Neural crest cell (in vitro differentiated cells): ENCODE results near the gene CPA4.

- PRO-cap = no peak
Measured at GRCh38 chr7:130206141-130206516, 923 bp upstream of the TMEM209 start.

DNA sequence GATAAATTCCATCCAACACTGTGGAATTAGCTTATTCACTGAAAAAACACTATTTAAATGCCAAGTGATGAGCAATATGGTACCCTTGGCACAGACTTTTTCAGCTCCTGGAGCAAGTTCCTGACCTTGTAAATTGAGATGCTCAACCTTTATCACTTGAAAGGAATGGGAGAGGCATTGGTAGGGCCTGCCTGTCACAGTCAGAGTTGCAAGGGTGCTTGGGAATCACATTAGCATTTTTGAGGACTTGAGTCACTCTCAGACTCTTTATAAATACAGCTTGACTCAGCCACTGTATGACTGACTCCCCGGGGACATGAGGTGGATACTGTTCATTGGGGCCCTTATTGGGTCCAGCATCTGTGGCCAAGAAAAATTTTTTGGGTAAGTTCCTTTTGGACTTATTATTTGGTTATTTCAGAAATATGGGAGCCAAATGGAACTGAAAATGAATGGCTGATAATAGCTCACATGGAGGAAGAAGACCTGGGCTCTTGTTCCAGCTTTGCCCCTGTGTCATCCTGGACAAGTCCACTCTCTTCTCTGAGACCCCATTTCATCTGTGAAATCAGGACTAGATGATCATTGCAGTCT is at the start of gene CPA4:
Gene CPA4, plus strand, starts transcription at position 297 of the 594 bp plus-strand sequence.
- PRO-cap = no peak

DNA sequence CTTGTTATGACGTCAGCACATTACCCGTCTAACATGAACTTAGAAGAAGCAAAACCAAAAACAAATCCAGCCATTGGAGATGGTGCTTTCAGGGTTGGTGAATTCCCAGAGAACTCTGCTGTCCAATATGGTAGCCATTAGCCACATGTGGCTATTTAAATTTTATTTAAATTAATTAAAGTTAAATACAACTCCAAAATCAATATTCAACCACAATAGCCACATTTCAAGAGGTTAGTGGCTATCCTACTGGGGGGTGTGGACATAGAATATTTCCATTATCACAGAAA is 186 bp upstream of the CPA5 start:
- PRO-cap = no peak

- PRO-cap = bidirectional peak, plus-strand start at chr7:130365844, minus-strand start at chr7:130365658
Measured at GRCh38 chr7:130365460-130366317, 14.6 kb upstream of the CPA1 start.

DNA sequence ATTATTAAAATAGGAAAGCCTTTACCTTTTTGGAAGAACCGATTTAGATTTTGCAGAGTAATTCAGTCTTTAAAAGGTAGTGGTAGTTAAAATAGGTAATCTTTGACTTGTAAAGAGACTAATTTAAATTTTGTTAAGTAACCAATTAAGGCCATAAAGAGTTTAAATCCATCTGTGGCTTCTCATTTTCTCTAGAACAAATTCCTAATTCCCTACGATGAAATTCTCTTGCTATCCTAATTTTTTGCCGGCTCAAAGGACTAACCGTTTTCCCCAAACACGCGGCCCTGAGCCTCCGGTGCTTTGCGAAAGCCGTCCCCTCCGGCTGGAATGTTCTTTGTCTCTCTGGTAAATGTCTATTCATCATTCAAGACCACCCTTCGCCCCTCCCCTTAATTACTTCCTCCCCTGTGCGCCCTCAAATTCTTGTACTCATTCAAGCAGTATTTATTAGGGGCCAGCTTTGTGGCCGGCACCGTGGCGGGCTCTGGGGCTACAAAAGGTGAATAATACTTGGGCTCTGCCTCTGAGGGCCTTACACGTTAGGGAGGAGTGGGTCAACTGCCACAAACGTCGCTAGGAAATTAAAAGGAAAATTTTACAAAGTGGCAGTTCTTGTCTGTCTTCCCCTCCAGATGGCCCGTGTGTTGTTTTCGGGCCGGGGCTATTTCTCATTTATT is 1.7 kb upstream of the MEST start:
- PRO-cap = bidirectional peak, plus-strand start at position 450 of the sequence, minus-strand start at position 332 of the sequence

DNA sequence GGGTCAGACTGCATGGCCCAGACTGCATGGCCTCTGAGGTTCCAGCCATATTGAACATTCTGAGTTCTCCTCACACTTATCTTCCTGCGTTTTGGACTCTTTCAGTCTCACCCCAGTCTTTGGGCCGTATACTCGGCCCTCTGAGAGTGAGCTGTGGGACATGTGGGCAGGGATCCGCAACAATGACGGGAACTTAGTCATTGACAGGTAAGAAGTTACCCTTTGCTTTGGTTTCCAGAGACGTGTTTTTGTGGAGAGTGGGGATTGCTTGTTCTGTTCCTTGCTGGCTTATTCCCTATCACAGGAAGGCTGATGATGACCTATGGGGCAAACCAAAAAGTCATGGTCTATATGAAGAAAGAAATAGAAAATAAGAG is 8.8 kb downstream of the MEST start:
- PRO-cap = no peak

DNA sequence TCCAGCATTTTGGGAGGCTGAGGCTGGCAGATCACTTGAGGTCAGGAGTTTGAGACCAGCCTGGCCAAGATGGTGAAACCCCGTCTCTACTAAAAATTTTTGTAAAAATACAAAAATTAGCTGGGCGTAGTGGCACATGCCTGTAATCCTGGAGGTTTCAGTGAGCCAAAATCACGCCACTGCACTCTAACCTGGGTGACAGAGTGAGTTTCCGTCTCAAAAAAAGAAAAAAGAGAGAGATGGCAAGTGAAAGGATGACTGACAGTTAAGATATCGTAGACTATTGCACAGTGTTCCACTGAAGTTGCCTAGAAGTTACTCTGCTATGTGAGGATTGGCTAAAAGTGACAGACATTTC is 20.6 kb downstream of the MEST start:
- PRO-cap = no peak

DNA sequence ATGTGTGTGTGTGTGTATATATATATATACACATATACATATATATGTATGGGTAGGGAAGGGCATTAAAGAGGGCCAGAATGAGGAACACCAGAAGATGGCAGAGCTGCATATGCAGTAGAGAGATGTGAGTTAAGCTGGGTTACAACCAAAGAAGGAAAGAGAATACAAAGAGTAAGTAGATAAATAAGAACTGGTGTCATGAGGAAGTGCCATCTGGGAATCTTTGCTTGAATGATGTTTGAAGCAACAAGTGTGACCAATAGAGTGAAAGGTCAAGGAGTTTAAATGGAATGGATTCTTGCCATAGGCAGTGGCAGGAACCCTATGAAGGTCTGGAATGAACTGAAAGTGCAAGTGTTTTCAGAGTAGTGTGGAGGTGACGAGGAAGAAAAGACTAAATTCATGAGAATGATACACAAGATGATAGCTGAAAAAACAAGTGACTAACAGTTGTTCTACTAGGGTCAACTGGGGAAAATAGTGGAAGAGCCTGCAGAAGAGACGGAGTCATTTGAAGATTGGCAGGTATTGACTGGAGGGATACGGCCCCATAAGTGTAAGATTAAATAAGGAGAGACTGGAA is 21.6 kb downstream of the MEST start:
- PRO-cap = no peak

GRCh38 chr7:130521424-130522339 is 29.8 kb downstream of the MEST start:
- PRO-cap = no peak

DNA sequence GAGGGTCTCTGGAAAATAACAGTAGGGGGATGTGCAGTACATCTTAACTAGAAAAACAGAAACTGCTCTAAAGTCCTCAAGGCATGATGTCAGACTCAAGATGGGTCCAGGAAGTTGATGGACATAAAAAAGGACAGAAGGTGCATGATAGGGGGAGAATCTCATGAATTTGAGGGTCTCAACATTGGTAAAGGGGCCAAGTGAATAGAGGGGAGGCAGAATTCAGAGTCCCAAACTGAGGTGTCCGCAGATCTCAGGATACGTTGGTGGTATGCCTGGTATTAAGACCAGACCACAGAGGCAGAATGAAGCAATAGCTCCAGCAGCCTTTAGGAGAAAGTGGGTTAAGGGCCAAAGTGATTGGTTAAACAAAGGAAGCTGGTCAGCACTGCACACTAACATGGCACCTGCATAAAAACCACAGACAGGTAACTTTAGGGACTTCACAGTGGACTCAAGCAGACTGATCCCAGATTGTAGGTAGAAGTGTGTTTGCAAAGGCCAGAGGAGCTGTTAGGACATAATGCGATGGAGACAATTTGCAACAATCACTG is 37.5 kb downstream of the MEST start:
- PRO-cap = no peak

DNA sequence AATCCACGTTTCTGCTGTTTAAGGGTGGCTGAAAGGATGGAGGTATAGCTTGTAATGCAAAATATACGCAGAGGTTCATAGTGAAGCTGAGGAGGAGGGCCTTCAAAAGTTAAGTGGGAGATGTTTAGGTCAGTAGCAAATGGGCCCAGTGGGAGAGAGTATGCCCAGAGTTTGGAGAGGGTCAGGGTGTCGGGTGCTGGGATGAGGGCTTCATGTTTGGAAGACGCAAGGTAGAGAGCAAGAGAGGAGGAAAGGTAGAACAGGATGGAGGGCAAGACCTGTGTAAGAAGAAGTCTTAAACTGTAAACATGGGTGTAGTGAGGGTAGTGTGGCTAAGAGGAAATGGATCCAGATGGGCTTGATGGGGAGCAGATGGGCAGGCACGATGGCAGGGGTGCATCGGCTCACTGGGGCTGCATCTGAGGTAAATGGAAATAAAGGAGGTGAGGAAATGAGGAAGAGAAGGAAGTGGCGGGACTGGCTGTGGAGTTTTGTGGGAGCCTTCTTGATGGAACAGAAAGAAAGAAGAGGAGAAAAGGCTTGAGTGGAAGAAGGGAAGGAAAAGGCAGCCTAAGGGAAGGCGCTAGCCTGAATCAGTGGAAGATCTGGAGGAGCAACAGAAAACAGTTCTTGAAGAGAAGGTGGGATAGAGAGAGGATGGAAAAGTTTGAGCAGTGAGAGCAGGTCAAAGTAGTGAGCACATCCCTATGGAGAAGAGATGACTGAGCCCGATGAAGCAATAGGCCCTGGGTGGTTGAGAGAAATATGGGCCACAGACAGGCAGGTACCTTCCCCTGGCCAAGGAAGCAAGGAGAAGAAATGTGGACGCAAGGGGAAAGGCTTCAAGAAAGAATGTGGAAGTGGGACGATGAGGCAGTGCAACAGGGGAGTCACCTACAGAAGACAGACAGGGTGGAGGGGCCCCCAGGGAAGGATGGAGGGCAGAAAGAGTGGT is 38.3 kb downstream of the MEST start:
- PRO-cap = no peak

DNA sequence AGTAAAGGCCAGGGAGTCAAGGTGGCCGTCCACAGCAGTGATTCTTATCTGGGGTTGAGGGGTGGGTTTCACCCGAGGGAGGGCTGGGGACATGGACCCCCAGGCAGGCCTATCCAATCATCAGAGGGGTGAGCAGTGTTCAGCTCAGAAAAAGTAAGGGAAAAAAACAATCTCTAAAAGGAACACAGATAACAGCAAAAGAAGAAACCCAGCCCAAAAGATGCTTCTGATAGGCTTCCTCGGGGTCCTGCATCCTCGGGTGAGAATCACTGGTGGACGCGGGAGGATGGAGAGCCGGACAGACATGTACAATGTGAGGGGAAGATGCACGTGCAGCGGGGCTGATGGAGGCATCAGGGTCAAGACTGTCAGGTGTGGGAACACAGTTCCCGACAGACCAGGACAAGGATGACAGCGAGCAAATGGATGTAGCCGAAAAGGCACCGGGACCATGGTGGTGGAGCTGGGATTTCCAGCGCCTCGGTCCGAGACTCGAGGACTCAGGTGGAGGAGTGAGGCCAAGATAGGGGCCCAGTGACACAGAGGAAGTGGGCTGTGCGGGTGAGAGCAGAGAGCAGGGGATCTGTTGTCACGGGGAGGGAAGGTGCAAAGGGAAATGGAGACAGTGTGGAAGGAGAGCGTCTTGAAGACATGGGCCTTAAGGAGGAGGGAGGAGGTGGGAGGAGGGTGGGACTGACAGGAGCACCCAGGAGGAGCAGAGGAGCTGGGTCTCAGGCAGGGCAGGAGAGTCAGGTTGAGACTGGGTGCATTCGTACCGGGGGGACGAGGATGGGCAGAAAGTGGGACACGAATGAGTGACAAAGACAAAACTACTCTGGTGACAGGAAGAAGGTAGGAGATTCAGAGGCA is 44.7 kb downstream of the MEST start:
- PRO-cap = no peak

DNA sequence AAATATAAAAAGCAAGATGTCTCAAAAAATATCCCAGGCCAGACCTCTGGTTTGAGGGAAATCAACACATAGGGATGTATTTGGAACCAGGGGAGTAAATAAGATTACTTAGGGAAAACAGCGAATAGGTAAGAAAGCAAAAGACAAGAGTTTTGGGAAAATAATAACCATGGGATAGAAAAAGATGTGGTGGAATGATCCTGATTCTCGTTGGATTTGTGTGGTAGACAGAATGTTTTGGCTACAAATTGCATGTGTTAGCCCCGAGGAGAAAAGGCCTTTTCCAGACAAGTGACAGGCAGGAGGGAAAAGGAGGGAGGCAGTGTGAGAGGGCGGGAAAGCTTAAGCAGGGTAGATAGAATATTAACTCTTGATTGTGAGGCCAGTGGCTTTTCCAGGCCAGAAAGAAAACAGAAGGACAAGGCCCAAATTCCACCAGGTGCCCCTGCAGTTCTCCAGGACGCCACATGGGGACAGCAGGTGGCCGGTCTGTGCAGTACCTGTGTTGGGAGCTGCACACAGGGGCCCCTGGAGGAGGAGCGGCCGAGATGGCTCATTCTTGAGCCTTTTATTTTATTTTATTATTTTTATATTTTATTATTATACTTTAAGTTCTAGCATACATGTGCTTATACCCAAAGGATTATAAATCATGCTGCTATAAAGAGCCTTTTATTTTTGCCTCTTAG is 141.2 kb upstream of the KLF14 start:
- PRO-cap = no peak

DNA sequence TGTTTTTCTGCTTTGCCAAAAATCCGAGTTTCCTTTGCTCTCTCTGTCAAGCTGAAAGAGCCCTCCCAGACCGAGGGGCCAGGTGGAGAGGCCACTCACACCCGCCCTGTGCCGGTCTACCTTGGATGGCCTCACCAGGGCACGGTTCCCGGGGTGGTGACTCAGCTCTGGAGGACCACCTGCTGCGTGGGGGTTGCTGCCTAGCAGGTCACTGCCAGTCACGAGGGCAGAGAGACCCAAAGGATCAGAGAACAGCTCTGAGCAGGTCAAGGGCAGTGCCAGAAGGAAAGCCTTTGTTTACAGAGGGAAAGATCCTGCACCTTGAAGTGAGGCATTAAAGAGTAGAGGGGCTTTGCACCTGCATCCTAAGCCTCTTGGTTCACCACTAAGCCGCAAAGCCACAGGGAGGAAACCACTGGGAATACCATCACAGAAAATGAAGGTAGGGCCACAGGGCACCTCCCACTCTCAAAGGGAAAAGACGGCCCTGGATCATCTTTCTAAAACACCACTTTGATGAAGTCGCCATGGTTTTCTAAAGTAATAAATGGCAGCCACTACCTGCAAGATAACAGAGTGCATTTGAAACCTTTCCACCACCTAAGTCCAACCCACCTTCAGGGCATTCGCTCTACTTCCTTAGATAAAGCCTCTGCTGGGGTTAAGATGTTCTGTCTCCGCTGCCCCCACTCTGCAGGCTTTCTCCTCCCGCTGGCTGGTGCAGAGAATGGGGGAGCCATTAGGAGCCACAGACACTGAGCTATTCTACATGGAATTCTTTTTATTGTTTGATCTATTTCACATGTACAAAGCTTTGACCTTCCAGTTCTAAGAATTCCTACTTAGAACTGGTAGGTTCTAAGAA is 160.4 kb upstream of the KLF14 start:
- PRO-cap = no peak

GRCh38 chr7:130904108-130905317 is 170.5 kb upstream of the KLF14 start:
- PRO-cap = no peak

GRCh38 chr7:130912604-130913995 is 179.1 kb upstream of the KLF14 start:
- PRO-cap = bidirectional peak, plus-strand start at chr7:130913508, minus-strand start at chr7:130913423

DNA sequence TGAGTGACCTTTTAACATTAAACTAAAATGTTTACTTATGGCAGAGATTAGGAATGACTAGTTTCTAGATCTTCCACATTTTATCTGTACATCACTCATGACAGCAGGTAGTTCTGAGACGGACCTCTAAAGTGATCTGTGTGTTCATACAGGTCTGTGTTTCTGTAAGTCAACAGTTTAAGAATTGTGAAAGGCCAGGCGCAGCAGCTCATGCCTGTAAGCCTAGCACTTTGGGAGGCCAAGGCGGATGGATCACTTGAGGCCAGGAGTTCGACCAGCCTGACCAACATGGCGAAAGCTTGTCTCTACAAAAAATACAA is 191.4 kb upstream of the KLF14 start:
- PRO-cap = no peak

GRCh38 chr7:130939164-130939788 is 205.3 kb upstream of the KLF14 start:
- PRO-cap = no peak

DNA sequence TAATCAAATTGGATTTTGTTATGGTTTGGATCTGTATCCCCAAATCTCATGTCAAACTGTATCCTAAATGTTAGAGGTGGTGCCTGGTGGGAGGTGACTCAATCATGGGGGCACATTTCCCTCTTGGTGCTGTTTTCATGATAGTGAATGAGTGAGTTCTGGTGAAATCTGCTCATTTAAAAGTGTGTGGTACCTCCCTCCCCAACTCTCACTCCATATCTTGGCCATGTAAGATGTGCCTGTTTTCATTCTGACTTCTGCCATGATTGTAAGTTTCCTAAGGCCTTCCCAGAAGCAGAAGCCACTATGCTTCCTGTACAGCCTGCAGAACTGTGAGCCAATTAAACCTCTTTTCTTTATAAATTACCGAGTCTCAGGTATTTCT is 239.7 kb upstream of the KLF14 start:
- PRO-cap = no peak

DNA sequence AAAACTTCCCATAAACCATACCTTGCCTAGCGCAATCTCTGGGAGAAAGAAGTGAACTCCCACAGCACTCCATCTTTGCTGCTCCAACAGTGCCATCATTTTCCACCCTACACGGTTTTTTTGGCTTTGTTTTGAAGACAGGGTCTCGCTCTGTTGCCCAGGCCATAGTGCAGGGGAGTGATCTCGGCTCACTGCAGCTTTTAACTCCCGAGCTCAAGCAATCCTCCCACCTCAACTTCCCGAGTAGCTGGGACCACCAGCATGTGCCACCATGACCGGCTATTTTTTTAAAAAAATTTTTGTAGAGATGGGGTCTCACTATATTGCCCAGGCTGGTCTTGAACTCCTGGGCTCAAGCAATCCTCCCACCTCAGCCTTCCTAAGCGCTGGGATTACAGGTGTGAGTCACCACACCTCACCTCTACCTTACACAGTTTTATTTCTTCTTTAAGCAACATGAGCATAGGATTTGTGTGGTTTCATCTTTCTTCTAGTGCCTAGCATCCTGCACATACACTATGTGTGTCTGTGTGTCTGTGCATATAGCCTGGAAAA is 270.9 kb upstream of the KLF14 start:
- PRO-cap = no peak